AG04450 (cell line): Measurements from ENCODE around the genes EIF3D, IFT27, CSF2RB and TST.

GRCh38 chr22:36145386-36146390 is 14.9 kb downstream of the APOL3 start:
- CAGE, long polyA plus RNA = no peak
- RRBS = 0% methylated on average over 1 of the region's 16 CpGs

DNA sequence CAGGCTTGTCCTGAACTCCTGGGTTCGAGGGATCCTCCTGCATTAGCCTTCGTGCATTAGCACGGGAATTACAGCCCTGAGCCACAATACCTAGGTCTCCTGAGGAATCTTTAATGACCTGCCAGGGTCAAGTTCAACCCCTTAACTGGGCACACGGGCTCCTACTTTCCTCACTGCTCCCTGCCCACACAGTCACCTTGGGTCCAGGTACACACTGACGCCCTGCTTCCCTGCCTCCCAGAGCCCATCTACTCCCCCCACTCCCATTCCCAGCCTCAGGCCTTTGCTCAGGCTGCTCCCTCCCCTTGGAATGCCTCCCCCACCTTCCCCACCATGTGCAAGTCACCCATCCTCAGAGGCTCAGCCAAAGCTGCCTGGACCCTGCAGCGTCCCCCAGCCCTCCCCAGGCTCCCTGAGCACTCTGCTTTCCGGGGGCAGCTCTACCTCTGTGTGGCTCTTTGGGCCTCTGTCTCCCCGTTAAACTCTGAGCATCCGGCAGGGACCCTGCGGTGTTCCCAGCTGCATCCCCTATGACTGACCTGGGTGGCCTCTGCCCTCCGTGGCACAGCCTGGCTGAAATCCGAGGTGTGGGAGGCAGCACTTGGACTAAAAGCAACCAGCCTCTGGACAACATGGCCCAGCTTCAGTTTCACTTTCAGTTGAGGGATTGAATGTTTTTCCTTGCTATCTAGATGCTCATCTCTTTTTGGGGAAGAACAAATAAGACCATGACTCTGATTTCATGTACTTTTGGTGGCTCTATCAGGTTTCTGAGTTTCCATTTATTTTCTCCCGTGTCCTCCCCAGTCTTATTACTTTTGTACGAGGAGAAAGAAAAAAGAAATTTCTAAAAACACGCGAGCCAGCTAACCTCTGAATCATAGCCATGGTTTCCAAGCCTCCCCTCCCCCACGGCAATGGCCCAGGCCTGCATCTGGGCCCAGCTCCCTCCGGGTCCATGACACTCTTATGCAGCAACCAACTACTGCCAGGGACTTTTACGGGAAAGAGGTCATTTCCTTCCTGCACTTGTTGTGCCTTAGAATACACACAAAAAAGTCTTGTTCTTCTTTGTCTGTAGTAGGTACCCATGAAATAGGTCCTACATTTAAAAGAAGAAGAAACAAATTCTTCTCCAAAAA is 3.9 kb downstream of the APOL3 start:
- CAGE, long polyA plus RNA = start-site peak on the minus strand centred at position 649 of the sequence, 13 bp wide, 59 and 45 reads in 2 replicates
- RRBS = 41% methylated on average over 3 of the region's 19 CpGs

GRCh38 chr22:36163357-36163825 is 2.8 kb upstream of the APOL3 start:
- CAGE, long polyA plus RNA = no peak
- RRBS = no CpG with 5 or more reads among the region's 6 CpGs

DNA sequence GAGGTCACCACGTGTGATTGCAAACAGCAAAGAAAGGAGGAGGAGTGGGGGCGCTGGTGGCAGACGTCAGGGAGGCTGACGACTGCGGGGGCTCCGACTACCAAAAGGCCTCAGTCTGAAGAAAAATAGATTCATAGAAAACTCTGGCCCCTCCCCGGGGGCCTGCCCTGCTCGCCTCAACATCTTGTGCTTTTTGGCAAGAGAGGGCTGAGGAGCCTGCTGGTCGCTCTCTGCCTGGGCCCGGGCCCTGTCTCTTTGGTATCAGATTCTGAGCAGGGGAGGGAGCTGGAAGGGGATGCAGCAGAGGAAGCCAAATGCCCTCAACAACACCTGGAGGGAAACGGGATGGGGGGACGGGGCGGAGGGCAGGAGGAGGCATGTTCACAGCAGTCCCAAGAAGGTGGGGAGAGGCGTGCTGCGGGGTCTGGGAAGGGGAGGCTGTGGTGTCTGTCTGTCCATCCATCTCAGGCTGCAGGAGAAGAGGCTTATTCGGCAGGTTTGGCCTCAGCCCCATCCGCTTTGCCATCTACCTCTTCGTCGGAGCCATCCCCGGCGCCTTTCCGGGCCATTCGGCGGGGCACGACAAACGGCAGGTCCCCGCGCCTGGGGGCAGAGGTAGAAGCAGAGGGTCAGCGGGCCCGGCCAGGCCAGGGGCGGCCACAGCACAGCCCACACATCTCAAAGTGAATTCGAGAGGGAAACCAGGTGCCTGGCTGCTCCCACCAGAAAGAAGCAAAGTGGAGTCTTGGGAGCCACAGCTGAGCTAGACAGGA is 29.4 kb downstream of the APOL1 start:
- CAGE, long polyA plus RNA = no peak
- RRBS = 78% methylated on average over 11 of the region's 32 CpGs

GRCh38 chr22:36287867-36288238 is 34.9 kb downstream of the APOL1 start:
- CAGE, long polyA plus RNA = no peak
- RRBS = 96% methylated on average over 3 of the region's 8 CpGs

DNA sequence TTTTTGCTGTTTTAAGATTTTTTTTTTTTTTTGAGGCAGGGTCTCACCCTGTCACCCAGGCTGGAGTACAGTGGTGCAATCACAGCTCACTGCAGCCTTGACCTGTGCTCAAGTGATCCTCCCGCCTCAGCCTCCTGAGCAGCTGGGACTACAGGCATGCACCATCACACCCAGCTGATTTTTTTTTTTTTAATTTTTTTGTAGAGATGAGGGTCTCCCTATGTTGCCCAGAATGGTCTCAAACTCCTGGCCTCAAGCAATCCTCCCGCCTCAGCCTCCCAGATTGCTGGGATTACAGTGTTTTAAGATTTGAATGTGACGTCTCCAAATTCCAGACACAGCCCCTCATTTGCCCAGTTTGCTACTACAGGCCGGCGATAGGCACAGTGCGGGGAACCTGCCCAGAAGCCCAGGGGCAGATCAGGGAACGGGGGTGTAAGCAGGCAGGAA is 55.3 kb downstream of the APOL1 start:
- CAGE, long polyA plus RNA = no peak
- RRBS = no CpG with 5 or more reads among the region's 7 CpGs

- CAGE, long polyA plus RNA = no peak
- RRBS = 92% methylated on average over 7 of the region's 41 CpGs
Measured at GRCh38 chr22:36321888-36322710, 65.7 kb downstream of the MYH9 start.

- CAGE, long polyA plus RNA = no peak
- RRBS = no CpG with 5 or more reads among the region's 5 CpGs
Measured at GRCh38 chr22:36360837-36361327, 26.9 kb downstream of the MYH9 start.

DNA sequence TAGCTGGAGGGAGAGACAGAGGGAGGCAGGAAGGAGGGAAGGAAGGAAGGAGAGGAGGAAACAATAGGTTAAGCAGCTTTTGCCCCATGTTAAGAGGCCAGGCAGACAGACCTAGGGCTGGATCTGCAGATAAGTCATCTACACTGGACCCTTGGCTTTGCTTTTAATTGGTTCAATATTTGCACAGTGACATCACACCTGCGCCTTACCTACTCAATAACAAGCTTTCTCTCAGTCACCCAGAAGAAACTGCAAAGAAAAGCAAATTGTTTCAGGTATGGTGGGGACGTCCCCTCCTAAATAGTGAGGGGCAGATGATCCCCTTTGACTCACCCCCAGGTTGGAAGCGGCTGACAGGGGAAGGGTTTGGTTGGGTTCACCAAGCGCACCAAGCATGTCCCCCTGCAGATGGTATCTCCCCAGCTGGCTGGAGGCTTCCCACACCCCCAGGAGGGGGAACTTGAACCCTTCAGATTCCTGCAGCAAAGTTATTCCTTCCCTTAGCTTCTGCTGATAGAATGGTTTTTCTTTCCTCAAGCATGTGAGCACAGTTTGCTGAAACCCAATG is 24.2 kb downstream of the MYH9 start:
- CAGE, long polyA plus RNA = no peak
- RRBS = no CpG with 5 or more reads among the region's 4 CpGs

DNA sequence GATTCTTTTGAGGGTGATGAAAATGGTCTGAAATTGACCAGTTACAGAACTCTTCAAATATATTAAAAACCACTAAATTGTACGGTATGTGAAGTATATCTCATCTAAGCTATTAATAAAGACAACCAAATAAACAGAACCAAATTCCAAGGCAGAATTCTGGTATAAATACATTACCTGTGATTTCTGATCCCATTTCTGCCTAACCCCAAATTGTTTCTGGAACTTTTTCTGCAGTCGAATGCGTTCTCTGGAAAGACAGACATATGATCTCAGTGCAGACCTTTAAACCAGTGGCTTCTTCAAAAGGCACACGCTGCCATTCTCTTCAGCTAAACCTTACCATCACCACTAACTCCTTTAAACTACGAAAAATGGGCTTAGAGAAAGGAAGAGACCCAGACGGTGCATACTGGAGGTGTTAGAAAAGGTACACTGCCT is 5.9 kb downstream of the EIF3D start:
- CAGE, long polyA plus RNA = no peak
- RRBS = no CpG with 5 or more reads among the region's 6 CpGs

GRCh38 chr22:36527927-36528763 is 821 bp downstream of the EIF3D start:
- CAGE, long polyA plus RNA = no peak
- RRBS = no CpG with 5 or more reads among the region's 13 CpGs

- CAGE, long polyA plus RNA = start-site peak on the minus strand at chr22:36529117-36529188, 128 and 309 reads in 2 replicates
- RRBS = 2% methylated on average over 30 of the region's 82 CpGs
Measured at GRCh38 chr22:36528764-36529772, at the start of gene EIF3D. Gene EIF3D, minus strand, starts transcription at chr22:36529166.

DNA sequence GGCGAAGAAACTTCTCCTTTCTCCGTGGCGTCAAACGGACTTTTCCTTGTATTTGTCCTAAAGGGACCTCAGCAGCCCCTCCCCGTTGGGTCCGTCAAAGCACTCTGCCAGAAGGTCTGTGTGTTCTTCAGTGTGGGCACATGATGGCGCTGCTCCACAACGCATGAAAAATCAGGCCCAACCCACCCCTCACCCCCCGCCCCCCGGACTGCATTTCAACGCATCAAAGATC is 17.3 kb upstream of the EIF3D start:
- CAGE, long polyA plus RNA = no peak
- RRBS = 0% methylated on average over 2 of the region's 11 CpGs

DNA sequence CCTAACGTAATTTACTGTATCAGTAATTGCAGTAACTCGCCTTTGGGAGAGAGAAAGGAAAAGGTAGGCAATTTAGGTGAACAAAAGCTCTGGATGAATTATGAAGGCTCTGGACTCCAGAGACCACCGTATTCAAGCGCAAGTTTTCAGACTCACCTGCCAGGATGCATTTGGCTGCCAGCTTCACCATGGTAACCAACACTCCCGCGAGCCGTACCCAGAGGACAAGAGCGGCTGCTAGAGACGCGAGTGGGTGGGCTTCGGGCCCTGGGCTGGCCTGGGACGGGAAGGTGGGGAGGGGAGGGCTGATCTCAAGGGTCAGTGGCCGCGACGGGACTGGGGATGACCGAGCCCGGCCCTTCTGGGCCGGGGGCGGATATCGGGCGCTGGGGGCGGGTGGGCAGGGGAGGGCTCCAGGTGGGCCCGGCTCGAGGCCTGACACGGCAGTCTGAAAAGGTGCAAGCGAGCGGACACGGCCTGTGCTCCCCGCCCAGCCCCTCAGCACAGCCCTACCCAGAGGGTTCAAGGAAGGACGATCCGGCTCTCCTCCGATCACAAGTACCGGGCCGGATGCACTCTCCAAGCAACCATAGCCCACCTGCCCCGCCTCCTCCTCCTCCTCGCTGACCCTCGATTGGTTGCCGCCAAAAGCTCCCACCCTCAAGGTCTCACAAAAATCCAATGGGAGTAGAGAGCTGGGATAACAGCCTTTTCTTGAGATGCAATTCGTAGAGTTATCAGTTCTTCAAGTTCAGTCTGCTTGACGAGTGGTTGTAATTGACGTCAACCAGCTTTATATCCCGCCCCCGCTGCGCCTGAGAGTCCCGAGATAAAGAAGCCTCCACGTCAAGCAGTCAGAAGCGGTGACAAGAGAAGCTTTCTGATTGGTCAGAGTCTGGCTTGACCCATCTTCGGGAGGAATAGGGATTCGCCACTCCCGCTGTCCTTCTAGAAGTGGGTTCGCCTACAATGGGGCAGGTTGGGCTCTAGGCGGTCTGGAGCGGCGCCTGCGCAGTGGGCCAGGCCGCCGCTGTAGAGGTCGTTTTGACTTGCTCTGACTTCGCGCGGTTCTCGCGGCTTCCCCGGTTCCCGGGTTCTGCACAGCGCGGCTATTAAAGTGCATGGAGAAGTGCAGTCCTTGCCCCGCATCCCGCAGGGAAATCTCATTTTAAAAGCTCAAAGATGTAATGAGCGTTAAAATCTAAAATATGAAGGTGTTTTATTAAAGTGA is at the start of gene IFT27:
Gene IFT27 (minus strand): TSS at position 602 of the 1,231 bp plus-strand sequence.
- CAGE, long polyA plus RNA = start-site peak on the minus strand centred at position 610 of the sequence, 25 bp wide, 357 and 276 reads in 2 replicates
- RRBS = 6% methylated on average over 10 of the region's 70 CpGs

- CAGE, long polyA plus RNA = no peak
- RRBS = no CpG with 5 or more reads among the region's 31 CpGs
Measured at GRCh38 chr22:36856243-36856875, 4.4 kb upstream of the NCF4 start.

- CAGE, long polyA plus RNA = no peak
- RRBS = no CpG with 5 or more reads among the region's 10 CpGs
Measured at GRCh38 chr22:36913127-36913783, at the start of gene CSF2RB. Gene CSF2RB, plus strand, starts transcription at chr22:36913628.

- CAGE, long polyA plus RNA = no peak
- RRBS = no CpG with 5 or more reads among the region's 1 CpG
Measured at GRCh38 chr22:36914516-36914715, 988 bp downstream of the CSF2RB start.

- CAGE, long polyA plus RNA = no peak
- RRBS = no CpG with 5 or more reads among the region's 3 CpGs
Measured at GRCh38 chr22:36940634-36941026, 27.2 kb downstream of the CSF2RB start.

DNA sequence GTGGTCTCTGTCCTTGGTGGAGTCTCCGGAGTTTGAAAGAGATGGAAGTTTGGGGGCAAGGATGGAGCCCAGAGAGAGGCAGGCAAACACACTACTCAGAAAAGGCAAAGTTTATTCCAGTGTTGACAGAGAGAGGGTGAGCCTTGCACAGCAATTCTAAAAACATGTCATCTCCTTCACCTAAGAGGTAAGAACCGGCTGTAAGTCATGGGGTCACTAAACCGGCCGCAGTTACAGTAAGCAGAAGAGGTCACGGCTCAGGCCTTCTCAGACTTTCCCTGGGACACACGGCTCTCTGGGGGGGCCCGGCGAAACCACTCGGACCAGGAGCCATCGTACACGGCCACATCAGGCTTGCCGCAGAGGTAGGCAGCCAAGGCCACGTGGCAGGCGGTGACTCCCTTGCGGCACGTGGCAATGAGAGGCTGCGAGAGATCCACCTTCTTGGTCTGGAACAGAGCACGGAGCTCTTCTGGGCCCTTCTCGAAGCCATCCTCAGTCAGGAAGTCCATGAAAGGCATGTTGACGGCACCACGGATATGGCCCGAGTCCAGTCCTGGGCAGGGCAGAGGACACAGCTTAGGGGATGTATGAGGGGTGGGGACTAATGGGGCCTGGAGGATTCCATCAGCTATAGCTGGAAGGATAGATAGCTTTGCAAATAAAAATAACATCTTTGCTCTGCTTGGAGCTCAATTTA is 3.3 kb upstream of the TEX33 start:
- CAGE, long polyA plus RNA = no peak
- RRBS = 45% methylated on average over 2 of the region's 22 CpGs

DNA sequence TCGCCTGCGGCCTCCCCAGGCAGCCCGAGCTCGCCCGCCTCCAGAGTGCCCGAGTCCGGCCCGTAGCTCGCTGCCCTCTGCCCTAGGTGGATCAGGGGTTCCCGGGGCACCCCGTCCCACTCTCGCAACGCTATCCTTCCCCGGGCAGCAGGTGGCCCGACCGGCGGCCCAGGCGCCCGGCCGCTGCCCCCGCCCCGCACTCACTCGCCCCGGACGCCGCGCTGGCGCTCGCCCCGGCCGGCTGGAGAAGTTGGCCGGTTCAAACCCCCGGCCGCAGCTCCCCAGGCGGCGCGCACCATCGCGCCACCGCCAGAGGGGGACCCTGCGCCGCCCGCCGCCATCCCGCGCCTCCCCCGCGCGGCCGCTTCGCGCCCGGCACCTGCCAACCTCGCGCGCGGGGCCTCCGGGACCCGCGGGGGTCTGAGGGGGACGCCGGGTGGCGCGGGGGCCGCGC is at the start of gene TST:
Gene TST (minus strand): TSS at position 252 of the 454 bp plus-strand sequence.
- CAGE, long polyA plus RNA = no peak
- RRBS = 3% methylated on average over 25 of the region's 66 CpGs